Mammary epithelial cell (primary cell): ENCODE data around the gene RFX4.

DNA sequence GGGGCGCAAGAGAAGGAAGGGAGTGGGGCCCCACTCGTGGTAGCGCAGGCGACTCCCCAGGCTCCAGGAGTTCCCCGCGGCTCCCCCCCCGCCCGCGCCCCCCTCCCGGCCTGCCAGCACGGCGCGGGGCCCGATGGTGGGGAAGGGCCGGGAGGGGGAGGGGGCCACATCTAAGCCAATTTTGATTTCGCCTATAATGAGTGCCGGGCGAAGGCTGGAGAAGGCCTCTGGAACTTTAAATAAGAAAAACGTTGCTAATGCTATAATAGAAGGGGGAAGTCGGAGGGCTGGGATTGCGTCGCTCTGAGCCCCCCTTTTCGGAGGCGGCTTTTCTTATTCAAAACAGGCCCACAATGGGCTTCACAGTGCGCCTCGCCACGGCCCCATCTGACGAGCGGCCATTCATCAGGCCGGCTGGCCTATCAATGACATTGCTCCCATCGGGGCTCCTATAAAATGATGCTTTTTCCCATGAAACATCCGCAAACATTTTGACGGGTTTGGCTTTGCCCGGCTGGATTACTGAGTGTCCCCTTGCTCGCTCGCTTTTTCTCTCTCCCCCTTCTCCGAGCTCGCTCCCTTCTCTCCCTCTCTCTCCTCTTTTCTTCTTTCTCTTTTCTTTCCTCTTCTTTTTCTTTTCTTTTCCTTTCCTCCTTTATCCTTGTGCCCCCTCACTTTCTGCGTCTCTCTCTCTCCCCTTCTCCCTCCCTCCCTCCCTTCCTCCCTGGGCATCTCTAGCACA is at the start of gene RFX4:
RFX4 (plus strand) TSS at position 483 of the 742 bp plus-strand sequence.
- CAGE, long polyA plus RNA: no peak
- RRBS: 2% methylated on average over 11 of the region's 39 CpGs

DNA sequence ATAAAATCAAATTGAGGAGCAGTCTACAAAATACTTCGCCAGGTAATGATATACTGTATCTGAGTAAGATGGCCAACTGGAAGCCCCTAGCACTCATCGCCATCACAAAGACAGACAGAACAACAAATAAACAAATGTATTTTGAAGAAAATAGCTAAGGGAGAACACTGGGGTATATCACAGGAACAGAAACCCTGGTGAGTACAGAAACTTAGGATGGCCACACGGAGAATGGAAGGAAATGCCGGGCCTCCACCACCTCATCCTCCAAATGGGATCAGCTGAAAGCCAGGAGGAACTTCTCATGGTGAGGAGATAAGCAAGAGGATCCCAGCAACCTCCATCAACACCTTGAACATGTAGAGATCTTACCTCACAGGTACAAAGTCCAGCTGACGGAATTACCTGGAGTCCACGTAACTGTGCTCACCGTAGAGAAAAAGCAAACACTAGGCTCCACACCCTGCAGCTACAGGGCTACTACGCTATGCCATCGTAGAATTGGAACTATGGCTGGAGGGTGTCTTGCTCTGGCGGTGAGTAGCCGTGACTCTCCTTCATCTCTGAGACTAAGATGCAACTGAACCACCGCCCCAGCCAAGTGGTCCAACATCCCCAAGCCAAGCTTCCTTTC is 50.7 kb downstream of the CRY1 start:
- CAGE, long polyA plus RNA: no peak
- RRBS: no CpG with 5 or more reads among the region's 12 CpGs

DNA sequence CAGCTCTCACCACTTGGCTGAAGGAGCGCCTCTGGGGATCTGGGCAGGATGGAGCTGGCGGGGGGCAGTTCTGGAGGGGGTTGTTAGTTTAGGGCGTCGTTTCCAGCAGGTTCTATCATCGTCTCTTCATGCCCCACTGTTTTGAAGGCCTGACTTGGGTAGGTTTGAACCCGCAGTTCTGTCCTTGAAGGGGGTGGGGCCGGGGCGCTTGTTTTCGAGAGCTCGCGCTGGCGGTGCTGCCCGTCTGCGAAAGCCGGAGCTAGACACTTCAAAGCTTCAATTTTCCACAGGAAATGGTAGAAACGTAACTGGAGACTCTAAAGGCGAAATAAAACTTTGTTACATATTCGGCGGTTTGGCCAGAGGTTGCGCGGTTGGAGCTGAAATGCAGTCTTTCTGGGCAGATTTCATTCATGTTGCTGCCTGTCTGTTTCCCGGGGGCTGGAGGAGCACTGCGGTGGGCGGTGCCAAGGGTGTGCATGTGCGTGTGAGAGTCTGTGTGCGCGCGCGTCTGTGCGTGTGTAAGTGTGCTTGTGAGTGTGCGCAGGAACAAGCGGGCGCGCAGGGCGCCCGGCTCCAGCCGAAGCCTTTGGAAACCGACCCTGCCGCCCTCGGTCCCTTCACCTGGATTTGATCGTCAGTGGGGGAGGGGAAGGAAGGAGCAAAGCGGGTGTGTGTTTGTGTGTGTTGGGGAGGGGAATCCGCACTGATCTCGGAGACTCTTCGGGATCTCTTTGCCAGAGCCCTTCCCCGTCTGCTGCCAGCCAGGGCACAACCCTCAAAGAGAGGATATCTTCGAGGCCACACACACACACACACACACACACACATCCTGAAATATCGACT is 2.8 kb downstream of the ABTB3 start:
- CAGE, long polyA plus RNA: no peak
- RRBS: 2% methylated on average over 9 of the region's 48 CpGs

DNA sequence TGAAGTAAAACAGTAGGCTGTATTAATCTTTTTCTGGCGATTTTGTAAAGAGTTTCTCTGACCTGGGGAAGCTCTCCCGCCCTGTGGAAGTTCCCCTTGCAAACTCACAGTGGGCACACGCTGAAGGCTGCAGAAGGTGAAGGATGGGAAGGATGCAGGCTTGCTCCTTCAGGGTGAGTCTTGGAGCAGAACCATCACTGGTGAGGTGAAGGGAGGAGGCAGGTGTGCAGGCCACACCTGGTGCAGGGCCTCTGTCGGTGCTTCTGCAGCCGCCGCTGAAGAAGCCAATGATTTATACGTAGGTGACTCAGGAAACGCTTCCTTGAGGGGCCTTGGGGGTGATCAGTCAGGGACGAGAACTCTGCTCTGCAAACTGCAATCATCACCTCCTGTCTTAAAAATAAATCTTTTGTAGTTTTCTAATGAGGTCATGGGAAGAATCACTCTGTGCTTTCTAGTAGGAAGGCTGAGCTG is 74.6 kb downstream of the ABTB3 start:
- CAGE, long polyA plus RNA: no peak
- RRBS: no CpG with 5 or more reads among the region's 9 CpGs

GRCh38 chr12:107684760-107685378 is 730 bp upstream of the PWP1 start:
- CAGE, long polyA plus RNA: no peak
- RRBS: no CpG with 5 or more reads among the region's 11 CpGs

DNA sequence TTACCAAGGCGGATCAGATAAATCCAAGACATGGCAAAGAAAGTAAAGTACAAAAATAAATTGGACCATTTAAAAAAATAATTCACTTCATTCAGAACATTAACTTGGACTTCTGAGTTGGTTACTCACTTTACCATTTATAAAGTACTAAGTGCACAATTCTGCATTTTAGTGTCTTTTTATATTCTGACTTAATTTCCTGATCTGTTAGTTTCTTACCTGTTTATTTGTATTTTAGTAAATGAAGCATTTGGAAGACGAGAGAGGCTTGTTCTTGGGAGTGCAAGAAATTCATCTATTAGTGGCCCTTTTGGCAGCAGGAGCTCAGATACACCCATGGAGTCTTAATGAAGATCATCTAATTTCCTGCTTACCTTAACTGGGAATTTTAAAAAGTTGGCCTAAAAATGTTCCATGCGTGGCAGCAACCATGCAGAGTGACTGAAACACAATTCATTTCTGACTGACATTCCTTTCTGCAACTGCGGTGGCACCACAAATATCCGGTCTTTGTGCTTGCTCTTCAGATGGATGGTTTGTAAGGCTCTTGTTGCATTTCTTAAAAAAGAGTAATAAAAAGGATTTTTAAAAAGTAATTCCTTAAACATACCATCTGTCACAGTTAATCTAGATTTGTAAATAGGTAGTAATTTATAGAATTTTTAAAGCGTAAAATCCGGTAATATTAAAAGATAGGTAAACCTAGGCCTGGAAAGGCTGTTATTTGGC is 26.4 kb downstream of the PWP1 start:
- CAGE, long polyA plus RNA: no peak
- RRBS: no CpG with 5 or more reads among the region's 7 CpGs

- CAGE, long polyA plus RNA: no peak
- RRBS: no CpG with 5 or more reads among the region's 5 CpGs
These were observed 1.5 kb downstream of the PRDM4 start for GRCh38 chr12:107759215-107760001.

- CAGE, long polyA plus RNA: no peak
- RRBS: no CpG with 5 or more reads among the region's 11 CpGs
These were observed 36.8 kb downstream of the CMKLR1 start for GRCh38 chr12:108302210-108302872.

GRCh38 chr12:108306774-108307750 is 32.0 kb downstream of the CMKLR1 start:
- CAGE, long polyA plus RNA: no peak
- RRBS: no CpG with 5 or more reads among the region's 14 CpGs

DNA sequence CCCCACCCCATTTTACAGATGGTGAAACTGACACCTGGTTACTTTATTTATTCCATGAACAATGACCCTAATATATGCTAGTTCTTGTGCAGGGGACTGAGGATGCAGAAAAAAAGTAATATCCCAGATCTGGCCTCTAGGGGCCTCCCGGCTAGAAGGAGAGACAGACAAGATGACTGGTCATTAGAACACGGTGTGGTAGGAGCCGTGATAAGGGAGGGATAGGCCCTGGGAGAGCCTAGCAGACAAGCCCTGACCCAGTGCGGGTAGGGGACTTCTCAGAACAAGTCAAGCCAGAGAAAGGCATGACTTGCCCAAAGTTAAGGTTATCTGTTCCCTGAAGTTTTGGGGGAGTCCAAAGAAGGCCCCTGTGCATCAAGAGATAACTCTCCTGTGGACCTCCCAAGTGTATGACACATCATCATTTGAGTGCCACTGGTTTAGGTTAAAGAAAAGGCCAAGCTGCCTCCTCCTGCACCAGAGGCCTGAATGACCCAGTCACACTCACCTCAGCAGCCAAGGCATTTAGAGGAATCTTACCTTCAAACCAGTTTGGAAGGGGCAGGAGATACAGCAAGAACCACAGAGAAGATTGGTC is 1.7 kb downstream of the CMKLR1 start:
- CAGE, long polyA plus RNA: no peak
- RRBS: no CpG with 5 or more reads among the region's 4 CpGs

- CAGE, long polyA plus RNA: no peak
- RRBS: no CpG with 5 or more reads among the region's 6 CpGs
These were observed 12.6 kb upstream of the SELPLG start for GRCh38 chr12:108646277-108646788.

DNA sequence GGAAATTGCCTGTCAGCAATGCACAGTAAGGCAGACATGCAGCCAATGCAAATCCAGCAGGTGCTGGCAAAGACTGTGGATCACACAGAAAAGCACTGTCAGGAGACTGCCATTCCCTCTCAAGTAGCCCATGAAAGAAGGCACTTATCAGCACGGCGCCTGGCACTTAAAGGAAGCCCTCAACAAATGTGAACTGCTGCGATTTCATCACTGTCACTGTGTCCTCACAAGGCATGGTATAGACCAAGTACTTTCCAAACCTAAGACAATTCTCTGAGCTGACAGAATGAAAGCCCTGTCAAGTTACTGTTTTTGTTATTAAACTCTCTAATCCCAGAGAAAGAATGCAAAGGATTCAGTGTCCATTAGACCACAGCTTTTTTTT is 38.9 kb downstream of the CORO1C start:
- CAGE, long polyA plus RNA: no peak
- RRBS: no CpG with 5 or more reads among the region's 3 CpGs

- CAGE, long polyA plus RNA: no peak
- RRBS: no CpG with 5 or more reads among the region's 6 CpGs
These were observed 8.2 kb downstream of the CORO1C start for GRCh38 chr12:108722824-108723862.

GRCh38 chr12:108729635-108730332 is 1.5 kb downstream of the CORO1C start:
- CAGE, long polyA plus RNA: no peak
- RRBS: no CpG with 5 or more reads among the region's 13 CpGs

DNA sequence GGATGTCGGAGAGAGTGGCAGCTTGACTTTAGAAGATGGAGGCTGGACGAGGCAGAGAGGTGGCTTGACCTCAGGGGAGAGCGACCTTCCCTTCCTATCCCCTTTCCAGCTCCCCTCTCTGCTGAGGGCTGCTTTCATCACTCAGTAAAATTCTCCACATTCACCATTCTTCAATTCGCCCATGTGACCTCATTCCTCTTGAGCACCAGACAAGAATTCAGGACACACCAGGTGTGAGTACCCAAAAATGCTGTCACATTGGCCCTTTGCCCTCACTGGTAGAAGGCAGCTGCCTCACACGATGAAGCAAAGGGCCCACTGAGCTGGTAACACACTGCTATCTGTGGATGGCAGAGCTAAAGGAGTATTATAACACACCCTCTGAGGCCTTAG is 59.8 kb downstream of the SSH1 start:
- CAGE, long polyA plus RNA: no peak
- RRBS: no CpG with 5 or more reads among the region's 5 CpGs

DNA sequence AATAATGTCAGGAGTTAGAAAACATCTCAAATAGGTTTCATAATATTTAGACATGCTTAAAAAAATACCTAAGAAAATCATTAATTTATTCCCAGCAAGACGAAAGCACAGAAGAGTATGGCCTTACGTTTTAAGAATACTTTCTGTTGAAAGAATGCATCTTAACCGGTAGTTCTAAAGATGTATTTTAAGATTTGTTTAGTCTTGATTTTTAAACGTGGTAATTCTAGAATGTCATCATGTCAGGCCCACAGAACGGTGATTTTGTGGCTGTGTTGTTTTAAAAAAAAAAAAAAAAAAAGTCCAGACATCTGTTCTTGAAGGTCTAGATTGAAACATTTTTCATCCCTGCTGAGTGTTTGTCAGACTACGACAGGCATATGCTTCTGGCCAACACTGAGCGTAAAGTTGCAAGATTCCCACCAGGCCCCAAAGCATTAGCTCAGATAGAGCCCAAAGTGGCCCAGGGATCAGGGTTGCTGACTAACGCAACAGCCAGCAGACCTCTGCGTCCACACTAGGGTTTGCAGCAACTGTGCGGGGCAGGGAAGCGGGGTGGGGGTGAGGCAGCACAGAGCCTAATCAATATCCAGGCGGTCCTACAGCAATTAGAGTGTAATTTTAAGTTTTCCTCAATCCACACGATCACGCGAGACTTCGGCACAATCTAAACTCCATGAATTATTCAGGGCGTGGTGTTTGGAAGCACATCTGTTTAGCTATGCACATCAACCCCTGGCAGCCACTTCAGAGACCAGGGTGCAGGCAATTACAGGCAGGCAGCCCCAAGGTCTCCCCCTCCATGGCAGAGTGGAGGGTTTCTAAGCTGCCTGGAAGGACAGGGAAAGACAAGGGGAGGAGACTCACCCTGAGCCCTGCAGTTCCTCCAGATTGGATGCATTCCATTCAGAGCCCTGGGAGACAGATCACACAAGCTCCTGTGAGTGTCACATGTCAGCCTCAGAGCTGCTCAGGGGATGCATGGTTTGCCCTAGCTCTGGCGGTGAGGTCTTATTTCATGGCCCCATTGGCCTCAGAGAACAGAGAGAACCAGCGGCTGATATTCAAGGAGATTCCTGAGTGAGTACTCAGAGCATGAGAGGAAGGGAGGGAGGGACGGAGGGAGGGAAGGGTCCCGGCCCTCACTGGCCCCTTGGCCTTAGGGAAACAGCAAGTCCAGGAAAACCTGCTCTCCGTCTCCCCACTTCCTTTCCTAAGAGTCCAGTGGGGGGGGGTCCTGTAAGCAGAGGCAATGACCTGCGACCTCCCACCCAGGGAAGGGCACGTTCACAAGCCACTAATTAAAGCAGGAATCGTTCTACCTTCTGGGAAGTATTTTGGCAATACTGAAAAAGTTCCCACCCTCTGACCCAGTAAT is 55.4 kb downstream of the SSH1 start:
- CAGE, long polyA plus RNA: no peak
- RRBS: no CpG with 5 or more reads among the region's 25 CpGs

DNA sequence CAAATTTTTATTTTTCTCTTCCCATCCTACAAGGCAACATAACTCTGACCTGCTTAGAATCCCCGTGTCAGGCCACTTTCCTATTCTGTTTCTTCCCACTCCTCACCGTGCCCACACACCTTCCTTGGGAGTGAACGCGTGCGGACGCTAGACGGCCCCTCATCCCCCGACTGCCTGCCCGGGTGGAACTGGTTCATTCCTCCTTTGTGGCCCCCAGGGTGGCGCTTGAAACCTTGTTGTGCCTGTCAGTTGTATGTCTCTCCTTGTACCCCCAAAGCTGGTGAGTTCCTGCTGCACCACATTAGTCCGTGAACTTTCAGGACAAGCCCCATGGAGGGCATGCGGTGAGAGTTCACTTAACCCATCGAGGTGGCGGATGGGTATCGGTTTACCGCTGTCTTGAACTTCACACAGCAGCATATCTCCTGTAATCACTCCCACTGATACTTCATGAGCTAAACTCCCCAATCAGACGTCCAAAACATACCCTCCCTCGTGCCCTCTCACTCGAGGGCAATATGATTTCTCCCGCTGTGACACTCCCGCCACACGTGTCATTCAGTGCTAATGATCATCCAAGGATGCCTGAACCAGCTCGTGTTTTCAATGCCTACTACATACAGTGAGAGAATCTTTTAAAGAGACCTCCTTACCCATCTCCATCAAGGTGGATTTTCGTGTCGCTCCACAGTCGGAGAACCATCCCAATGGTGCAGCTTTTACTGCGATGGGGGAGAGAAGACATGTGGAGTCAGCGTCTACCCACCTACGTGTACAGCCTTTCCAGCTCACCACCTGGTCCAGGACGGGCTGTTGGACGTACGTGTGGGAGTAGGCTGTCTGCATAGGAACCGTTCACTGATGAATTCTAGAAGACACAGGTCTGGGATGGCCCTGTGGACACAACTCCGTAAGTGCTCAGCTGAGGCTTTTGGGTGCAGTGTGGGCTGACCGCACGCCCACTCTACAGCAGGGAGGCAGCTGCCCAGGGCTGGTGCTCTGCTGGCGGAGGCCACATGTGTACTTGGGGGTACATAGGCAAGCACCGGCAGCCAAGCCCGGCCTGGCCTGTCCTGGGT is 46.4 kb downstream of the SSH1 start:
- CAGE, long polyA plus RNA: no peak
- RRBS: 22% methylated on average over 1 of the region's 39 CpGs

GRCh38 chr12:108825985-108826837 is 31.2 kb downstream of the SSH1 start:
- CAGE, long polyA plus RNA: no peak
- RRBS: 86% methylated on average over 3 of the region's 19 CpGs

DNA sequence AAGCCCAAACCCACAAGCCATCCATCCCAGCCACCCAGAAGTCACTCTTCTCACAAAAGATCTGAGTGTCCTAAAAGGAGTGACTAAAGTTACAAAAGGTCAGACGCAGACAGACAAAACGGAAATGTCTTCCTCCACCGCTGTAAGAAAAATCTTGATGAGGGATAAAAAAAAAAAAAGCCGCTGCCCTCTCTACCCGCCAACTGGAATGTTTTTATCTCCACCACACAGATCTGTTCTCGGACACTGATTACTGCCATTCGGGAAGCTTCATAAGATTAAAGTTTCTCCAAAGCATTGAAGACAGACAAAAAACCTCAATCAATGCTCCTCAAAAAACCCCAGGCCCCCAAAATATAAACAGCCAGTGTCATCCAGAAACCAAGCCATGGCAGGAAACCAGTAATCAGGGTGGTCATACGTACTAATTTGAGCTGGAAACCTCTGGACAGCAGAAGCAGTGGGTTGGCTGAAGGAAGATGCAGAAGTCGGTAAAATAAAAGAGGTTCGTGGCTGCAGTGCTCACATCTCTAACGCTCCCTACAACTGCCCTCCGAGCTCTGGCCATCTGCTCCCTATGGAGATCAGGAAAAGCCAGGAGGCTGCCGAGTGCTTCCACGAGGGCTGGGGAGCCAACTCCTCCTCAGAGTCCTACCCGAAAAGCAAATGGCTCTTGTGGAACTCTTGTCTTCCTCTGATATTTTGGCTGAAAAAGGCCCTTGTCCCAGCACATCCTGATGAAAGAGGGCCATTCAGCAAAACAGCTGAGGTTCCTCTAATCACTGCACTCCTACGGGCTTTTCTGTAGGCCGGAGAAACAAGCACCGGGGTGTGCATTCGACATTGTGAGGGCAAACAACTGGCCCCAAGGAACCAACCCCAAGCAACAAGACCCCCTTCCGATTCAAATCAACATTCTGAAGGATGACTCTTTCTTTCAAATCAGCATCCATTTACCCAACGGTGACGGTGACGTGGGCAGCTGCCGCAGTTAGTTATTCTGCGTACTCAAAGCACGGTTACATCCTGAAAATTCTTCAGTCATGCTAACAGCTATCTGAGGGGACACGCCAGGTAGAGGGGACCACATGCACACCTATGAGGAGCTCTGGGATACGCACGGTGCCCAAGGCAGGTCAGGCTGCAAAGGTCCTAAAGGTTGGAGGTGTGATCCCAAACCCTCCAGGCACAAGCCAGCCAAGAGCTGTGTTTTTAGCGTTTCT is 30.1 kb downstream of the SSH1 start:
- CAGE, long polyA plus RNA: no peak
- RRBS: no CpG with 5 or more reads among the region's 30 CpGs

- CAGE, long polyA plus RNA: no peak
- RRBS: no CpG with 5 or more reads among the region's 11 CpGs
These were observed 16.8 kb downstream of the SSH1 start for GRCh38 chr12:108840684-108840979.